Esophagus squamous epithelium (tissue), 4 donors: ENCODE data around the genes OR2T6 and LYPD8.

DNA sequence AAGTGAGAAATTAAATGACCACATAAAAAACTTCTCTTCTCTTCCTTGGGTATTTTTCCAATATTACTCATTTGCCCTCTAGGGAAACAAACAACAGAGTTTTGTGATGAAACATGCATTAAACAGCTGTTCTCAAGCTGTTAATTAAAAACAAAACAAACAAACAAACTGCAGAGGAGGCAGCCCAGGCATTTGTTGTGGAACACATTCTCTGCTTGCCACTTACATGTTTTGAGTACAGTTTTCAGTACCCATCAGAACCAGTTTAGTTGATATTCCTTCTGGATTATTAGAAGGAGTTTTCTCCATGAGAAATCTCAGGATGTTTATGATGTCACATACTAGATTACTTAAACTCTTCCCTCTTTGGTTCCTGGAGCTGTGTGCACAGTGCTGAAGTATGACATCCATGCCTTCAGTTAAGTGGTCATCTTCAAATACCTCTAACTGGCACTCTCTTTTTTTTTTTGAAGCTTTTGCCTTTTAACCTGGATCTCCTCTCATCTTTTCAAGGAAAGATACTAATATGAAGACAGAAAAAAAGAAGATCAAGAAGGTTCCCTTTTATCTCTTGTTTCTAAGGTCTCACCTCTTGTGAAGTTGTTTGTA lies at the start of gene OR2T6:
OR2T6 (plus strand) TSS at position 354 of the 609 bp plus-strand sequence.
- PRO-cap, result no peak
- RAMPAGE, long total RNA, 4 experiments, result no peak in any of the 4 experiments

GRCh38 chr1:248755644-248755987 lies at the start of gene LYPD8:
Gene LYPD8, minus strand, starts transcription at chr1:248755759.
- PRO-cap, result no peak
- RAMPAGE, long total RNA, 4 experiments, result no peak in any of the 4 experiments

DNA sequence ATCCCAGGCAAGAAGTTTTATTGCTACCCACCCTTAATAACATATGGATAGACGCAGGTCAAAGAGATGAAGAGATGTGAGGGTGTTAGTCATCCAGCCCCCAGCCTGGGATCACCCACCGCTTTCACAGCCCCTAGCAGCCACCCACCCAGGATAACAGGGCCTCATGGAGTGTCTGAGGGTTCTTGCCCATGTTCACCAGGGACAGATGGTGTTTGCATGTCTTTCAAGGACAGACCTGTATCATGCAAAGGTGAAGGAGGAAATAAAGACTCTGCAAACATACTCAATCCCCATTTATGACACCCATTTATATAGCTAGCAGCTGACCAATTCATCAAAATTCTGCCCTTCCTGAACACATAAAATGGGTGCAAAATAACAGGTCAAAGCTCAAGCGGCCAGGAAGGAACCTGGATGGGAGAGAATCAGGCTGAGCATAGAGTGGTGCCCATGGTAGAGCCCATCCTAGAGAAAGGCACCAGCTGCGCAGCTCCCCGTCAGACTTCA lies 32.7 kb upstream of the LYPD8 start:
- PRO-cap, result no peak
- RAMPAGE, long total RNA, 4 experiments, result no peak in any of the 4 experiments